ENCODE measurements around a stretch of chr18.

DNA sequence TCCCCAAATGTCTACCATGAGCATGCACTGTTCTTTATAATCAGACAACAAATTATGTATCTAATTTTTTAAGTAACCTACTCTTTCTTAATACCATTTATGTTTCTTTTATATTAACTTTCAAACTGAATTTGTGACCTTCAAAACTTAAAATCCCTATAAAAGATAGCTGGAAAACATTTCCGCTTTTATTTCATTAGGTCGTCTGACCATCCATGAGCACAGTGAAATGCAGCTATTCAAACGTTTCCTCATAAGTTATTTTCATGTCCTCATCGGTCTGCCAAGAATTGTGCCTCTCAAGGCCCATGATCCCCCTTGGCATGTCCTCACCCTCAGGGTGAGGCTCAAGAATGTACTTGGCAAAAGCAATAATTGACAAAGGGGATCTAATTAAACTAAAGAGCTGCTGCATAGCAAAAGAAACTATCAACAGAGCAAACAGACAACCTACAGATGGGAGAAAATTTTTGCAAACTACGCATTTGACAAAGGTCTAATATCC is 12.4 kb downstream of the SLC66A2 start:
- PRO-cap = no peak

GRCh38 chr18:79954199-79954796 is 2.8 kb upstream of the SLC66A2 start:
- PRO-cap = no peak

DNA sequence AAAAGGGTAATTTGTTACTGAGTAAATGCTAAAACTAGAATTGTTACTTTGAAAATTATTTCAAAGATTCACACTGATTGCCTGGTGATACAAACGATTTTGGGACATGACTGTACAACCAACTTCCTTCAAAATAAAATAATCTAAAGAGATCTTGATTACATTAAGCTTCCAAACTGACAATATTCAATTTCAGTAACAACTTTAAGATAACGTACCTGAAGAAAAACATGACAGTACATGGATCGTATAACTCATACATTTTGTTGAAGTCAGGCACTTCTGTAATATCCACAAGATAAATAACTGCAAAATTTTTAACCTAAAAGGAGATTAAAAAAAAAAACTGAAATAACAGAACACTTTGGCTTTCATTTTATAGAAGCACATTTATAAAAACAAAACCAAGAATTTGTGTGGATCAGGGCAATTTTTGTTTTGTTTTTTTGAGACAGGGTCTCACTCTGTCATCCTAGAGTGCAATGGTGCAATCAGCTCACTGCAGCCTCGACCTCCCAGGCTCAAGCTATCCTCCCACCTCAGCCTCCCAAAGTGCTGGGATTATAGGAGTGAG is 10.9 kb downstream of the TXNL4A start:
- PRO-cap = no peak

GRCh38 chr18:80159778-80160002 is 50.6 kb downstream of the ADNP2 start:
- PRO-cap = no peak

Measured in ureter (tissue), 1 donor.